Heart (tissue), 3 donors: ENCODE measurements around a stretch of chr4.

GRCh38 chr4:77028304-77028957 is 47.4 kb downstream of the CCNI start:
- RAMPAGE, long total RNA, 2 experiments = no peak in any of the 2 experiments

DNA sequence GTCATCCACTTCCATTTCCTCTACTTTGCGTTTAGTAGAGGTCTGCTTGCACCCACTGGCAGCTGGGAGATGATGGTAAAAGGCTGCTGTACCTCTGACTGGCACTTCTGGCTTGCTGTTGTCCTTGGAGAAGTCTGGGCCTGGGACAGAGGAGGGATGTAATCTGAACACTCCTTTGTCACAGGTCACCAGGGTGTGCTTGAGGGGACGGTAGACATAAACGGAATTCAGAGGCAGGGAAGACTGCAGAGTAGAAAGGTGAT is 27.5 kb downstream of the CCNI start:
- RAMPAGE, long total RNA, 2 experiments = no peak in any of the 2 experiments

- RAMPAGE, long total RNA, 2 experiments = no peak in any of the 2 experiments
Observed at GRCh38 chr4:77072184-77072858, 3.5 kb downstream of the CCNI start.

GRCh38 chr4:77074649-77075120 is 1.1 kb downstream of the CCNI start:
- RAMPAGE, long total RNA, 2 experiments = no peak in any of the 2 experiments

GRCh38 chr4:77812186-77812417 is 7.1 kb downstream of the CNOT6L start:
- RAMPAGE, long total RNA, 2 experiments = no peak in any of the 2 experiments

DNA sequence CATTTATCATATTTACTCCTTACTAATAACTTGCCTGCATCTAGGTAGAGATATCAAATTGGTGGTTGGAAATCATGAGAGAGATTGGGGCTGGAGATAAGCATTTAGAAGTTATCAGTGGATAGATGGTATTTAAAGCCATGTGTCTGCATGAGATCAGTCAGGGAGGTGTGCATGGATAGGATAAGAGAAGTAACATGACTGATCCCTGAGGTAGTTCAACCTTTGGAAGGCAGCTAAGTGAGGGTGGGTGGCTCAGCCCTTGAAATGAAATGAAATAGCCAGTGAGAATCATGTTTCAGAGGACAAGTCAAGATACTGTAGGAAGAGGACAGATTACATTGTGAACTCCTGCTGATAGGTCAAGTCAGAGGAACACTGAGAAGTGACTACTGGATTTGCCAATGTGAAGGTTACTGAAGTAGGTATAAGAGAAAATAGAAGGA is 43.3 kb downstream of the MRPL1 start:
- RAMPAGE, long total RNA, 2 experiments = no peak in any of the 2 experiments

GRCh38 chr4:78633943-78634641 is 82.5 kb downstream of the ANXA3 start:
- RAMPAGE, long total RNA, 2 experiments = no peak in any of the 2 experiments

GRCh38 chr4:78885237-78886051 is 53.8 kb downstream of the PAQR3 start:
- RAMPAGE, long total RNA, 2 experiments = no peak in any of the 2 experiments

DNA sequence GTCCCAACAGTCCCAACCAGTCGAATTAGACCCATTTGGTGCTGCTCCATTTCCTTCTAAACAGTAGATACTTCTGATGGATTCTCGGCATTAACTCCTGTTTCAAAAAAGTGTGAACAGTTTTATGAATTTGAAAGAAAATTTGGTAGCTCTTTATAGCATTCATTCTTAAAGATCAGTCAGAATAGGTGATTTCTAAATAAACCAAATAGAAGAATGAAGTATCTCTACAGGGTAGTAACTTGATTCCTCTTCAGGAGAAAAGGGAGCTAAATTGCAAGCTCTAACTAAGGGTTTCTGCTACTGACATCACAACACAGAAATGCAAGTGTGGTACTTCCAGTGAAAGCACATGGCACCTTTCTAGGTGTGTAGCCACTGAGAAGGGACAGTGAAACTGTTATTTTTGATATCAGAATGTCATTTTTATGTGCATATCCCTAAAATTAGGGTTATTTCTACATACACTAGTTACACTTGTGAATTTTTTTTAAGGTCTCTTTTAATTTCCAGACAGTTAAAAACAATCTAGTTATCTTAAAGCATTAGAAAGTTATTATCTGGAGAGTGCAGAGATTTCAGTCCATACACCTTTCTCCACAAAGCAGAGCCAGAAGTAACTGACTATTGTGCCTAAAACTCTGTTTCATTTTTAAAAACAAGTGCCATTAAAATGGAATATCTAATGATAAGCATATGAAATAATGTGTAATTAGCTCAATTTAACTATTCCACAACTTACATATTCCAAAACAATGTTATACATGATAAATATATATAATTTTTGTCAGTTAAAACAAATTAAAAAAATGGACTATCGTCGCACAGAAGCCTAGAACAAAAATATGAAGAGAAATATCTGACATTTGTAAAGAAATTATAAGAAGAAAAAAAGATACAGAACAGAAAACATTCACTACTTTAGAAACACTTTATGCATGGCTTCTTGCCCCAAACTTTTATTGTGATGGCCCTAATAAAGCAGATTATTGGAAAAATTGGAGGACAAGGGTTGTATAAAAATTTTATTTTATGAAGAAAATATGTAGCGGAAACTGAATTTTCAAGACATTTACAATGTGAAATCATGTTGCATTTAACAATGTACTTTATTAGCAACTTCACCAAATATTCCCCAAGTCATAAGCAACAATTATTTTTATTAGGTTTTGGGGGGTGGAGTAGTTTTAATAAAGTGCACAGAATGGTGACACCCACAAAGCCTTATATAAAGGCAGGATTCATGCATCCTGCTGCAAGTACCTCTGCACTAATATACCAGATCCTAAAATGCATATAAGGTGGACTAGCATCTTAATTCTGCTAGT is 26.8 kb downstream of the PAQR3 start:
- RAMPAGE, long total RNA, 2 experiments = no peak in any of the 2 experiments

- RAMPAGE, long total RNA, 2 experiments = no peak in any of the 2 experiments
Observed at GRCh38 chr4:78915170-78915971, 23.9 kb downstream of the PAQR3 start.

- RAMPAGE, long total RNA, 2 experiments = no peak in any of the 2 experiments
Observed at GRCh38 chr4:78939769-78939967, 430 bp upstream of the PAQR3 start.

GRCh38 chr4:79937579-79937810 is 135.5 kb downstream of the ANTXR2 start:
- RAMPAGE, long total RNA, 2 experiments = no peak in any of the 2 experiments

GRCh38 chr4:80124669-80125795 is 52.0 kb upstream of the ANTXR2 start:
- RAMPAGE, long total RNA, 2 experiments = no peak in any of the 2 experiments

GRCh38 chr4:80197719-80198451 is 582 bp downstream of the PRDM8 start:
- RAMPAGE, long total RNA, 2 experiments = no peak in any of the 2 experiments

DNA sequence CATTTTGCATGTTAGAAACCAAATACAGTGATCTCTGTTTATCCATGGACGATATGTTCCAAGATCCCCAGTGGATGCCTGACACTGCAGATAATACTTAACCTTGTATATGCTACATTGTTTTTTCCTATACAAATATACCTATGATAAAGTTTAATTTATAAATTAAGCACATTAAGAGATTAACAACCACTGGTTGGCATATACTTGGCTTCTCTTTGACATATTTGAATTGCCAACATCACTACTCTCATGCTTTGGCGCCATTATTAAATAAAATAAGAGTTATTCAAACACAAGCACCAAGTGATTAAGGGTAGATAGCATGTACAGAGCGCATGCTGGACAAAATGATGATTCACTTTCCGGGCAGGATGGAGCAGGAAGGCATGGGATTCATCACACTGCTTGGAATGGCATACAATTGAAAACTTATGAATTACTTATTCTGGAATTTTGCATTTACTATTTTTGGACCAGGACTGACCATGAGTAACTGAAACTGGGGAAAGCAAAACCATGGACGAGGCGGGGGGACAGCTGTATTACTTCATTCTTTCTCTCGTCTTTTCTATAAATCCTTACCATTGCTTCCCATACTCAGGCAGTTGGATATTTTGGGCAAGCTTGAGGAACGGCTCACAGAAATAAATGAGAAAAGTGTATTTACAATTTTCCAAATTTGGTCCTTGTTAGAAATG is 28.5 kb upstream of the FGF5 start:
- RAMPAGE, long total RNA, 2 experiments = no peak in any of the 2 experiments

GRCh38 chr4:81031758-81032077 is 1.2 kb downstream of the BMP3 start:
- RAMPAGE, long total RNA, 2 experiments = no peak in any of the 2 experiments

DNA sequence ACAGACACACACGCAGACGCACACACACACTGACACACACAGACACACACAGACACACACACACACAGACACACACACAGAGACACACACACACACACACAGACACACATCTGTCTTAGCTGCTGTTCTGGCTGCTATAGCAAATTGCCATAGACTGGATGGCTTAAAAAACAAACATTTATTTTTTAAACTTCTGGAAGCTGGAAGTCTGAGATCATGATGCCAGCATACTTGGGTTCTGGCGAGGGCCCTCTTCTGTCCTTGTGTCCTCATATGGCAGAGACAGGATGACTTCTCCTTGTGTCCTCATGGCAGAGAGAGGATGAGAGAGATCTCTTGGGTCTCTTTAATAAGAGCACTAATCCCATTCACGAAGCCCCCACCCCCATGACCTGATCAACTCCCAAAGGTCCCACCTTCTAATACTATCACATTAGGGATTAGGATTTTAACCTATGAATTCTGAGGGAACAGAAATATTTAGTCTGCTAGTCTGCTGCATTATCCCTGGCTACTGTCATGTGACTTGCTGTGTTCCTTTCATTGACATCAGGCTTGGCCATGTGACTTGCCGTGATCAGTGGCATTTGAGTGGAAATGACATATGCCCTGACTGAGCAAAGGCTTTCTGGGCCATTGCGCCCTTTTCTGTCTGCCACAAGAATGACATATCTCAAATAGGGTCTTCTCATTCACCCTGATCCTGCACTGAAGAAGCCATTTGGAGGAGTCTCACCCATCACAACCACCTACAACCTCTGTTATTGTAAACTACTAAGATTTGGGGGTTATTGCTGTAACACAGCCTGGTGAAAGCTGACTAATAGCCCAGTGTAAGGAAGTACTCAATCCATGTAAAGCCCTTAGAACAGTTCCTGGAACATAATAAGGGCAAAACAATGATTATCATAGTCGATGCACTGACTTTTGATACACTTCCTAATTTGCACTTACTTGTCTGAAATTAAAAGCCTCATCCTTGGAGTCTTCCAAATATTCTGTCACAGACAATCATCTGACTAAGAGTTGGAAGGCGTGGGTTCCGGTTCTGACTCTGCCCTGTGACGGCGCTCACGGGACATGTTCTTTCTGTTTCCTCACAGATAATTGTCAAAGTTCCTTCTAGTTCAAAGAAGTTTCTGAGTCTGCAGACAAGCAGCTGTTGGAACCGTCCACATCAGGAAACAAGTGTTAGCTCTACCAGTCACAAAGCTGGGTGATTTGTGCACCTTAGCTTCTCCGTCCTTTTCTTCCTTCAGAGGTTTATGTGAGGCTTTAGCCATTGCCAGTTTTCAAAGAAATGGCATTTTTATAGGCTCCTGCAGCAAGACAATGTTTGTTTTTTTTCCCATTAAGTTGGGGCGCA is 33.1 kb upstream of the RASGEF1B start:
- RAMPAGE, long total RNA, 2 experiments = no peak in any of the 2 experiments

GRCh38 chr4:81562010-81562650 is 90.4 kb upstream of the RASGEF1B start:
- RAMPAGE, long total RNA, 2 experiments = no peak in any of the 2 experiments

DNA sequence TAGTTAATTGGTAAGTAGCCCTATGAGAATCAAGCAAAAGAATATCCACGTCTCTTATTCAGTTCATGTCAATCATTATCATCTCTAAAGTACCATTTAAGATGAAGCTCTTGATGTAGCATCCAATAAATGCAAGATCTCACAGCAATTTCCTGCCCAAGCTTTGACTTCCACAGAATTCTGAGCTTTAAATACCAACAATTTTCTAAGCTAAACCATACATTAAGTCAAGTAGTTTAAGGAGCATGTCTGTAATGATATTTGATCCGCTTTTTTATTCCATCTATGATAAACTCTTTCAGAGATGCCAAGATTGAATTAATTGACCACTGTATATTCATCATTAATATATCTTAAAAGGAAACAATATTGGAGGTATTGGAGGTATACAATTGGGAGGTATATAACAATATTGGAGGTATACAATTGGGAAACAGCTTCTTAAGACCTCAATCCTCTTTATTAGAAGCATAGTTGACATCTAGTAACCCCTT is 209.2 kb upstream of the RASGEF1B start:
- RAMPAGE, long total RNA, 2 experiments = no peak in any of the 2 experiments

DNA sequence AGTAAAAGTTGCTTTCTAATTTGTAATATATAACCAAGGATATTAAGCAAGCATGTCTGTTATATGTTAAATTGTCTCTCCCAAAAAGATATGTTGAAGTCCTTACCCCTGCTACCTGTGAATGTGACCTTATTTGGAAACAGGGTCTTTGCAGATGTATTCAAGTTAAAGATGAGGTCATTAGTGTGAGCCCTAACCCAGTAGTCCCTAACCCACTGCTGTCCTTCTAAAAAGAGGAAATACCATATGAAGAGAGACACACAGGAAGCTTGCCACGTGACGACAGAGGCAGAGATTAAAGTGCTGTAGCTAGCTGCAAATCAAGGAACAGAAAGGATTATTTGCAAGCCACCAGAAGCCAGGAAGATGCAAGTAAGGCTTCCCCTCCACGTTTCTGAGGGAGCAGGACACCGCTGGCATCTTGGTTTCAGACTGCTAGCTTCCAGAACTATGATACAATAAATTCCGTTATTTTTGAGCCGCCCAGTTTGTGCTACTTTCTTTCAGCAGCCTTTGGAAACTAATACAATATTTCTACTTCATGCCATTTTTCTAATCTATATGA is 150.0 kb downstream of the HNRNPD start:
- RAMPAGE, long total RNA, 2 experiments = no peak in any of the 2 experiments